Frontal cortex (tissue), 2 donors: ENCODE measurements around the genes CNOT10 and UBP1.

DNA sequence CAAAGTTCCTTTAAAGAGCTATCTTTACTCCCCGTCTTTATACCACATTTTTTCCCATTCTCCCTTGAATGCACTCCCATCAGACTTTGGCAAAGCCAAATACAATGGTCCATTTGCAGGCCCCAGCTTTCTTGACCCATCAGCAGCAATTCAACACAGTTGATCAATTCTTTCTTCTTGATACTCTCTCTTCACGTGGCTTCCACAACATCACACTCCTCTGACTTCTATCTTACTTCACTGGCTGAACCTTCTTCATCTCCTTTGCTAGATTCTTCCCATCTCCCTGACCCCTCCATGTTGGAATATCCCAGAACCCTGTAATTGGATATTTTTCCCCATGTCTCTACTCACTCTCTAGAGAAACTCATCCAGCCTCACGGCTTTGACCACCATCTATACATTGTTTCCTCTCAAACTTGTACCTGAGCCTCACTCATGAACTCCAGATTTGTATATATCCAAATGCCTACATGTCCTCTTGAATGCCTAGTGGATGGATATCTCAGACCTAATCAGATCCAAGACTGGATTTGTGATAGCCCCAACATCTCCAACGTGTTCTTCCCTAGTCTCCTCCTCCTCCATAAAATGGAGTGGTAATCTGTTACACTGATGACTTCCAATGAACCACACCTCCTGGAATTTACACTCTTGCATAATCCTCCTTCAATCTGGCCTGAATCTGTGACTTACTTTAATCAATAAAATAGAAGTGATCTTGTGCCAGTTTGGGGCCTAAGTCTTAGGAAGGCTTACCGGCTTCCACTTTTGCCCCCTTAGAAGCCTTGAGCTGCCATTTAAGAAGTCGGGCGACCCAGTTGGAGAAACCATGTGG, 163.9 kb downstream of the STT3B start:
- RAMPAGE, long total RNA, result no peak

GRCh38 chr3:31879426-31879978, 101.6 kb downstream of the OSBPL10 start:
- RAMPAGE, long total RNA, result no peak

DNA sequence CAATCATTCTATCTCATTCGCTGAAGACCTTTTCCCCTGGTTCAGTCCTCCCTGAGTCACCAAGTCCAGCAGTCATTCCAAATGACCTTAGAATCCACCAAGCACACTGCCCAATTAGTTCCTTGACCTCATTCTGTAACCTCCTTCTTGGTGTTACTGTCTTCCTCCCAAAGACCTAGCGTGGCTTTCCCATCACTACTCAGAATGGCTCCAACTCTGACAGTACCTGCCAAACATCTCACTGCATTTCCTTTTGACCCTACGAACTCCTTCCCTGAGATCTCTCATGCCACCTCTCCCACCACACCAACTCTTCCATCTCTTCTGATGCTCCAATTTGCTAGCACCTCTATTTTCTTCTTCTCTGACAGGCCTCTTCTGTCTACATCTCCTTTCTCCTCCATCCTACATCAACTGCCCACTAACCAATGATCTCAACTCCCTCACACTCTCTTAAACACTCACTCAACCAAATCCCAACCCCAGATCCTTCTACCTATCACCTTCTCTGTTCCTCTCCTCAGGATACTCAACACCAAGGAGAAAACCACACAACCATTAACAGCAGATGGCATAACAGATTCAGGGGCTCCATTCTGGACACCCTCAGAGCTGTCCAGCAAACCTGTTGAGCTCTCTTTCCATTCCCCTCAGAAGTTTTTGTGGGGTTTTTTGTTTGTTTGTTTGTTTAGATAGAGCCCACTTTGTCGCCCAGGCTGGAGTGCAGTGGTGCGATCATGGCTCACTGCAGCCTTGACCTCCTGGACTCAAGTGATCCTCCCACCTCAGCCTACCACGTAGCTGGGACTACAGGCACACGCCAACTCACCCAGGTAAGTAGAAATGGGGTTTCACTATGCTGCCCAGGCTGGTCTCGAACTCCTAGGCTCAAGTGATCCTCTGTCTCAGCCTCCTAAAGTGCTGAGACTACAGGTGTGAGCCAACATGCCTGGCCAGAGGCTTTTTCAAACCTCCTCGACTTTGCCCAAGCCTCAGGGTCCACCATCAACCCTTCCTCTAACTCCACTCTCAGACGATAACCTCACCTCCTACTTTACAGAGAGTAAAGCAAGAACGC, 42.9 kb downstream of the OSBPL10 start:
- RAMPAGE, long total RNA, result no peak

GRCh38 chr3:32109348-32109866, 3.0 kb downstream of the GPD1L start:
- RAMPAGE, long total RNA, result no peak

- RAMPAGE, long total RNA, result no peak
These were observed 20.3 kb downstream of the GPD1L start for GRCh38 chr3:32126727-32127115.

GRCh38 chr3:32201106-32201773, 37.2 kb upstream of the CMTM8 start:
- RAMPAGE, long total RNA, result no peak

- RAMPAGE, long total RNA, result no peak
These were observed 22.9 kb downstream of the CMTM7 start for GRCh38 chr3:32414534-32414990.

DNA sequence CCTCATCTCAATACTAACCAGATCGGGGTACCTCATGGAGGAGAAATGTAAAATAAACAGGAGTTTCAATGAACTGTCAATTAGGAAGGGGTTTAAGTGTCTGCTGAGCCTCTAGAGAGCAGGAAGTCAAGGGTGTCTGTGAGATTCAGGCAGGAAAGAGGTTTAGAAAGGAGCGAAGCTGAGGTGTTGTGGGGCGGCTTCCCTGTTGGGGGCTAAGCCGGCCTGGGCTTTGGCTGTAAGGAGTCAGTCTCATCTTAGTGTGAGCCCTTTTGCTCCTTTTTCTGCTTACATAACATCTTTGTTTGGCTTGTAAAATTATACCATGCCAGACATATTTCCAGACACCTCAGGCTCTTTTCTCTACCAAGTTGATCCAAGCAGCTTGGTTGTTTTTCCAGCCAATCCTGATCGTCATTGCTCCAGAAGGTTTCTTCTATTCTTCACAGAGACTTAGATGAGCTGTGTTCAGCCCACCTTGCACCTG, 36.7 kb downstream of the CMTM7 start:
- RAMPAGE, long total RNA, result no peak

DNA sequence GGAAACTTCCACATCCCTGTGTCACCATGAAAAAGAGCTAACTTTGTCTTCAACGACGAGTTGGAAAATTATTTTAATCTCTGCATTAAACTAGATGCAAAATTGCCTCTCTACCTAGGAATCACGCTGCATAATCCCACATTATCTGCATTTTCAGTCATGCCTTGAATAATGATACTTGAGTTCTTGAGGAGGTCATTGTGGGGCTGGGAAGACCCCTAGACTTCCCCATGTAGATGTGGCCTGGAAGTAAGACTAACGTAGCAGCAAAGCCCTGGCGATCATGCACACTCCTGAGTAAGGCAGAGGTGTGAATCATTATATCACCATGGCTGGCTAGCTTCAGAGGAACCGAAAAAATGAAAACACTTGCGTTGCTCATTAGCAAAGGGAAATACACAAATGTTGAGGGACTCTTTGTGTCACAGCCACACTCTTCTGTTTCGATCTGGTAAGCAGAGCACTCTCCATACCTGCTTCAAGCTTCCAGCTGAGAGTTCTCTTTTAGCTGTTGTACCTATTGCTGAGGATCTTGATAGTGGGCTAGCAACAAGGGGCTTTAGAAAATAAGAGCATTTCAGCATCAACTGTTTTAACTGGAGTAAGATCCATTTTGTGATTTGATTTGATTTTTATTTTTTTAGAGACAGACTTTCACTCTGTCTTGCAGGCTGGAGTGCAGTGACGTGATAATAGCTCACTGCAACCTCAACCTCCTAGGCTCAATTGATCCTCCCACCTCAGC, 47.3 kb downstream of the CMTM7 start:
- RAMPAGE, long total RNA, result no peak

DNA sequence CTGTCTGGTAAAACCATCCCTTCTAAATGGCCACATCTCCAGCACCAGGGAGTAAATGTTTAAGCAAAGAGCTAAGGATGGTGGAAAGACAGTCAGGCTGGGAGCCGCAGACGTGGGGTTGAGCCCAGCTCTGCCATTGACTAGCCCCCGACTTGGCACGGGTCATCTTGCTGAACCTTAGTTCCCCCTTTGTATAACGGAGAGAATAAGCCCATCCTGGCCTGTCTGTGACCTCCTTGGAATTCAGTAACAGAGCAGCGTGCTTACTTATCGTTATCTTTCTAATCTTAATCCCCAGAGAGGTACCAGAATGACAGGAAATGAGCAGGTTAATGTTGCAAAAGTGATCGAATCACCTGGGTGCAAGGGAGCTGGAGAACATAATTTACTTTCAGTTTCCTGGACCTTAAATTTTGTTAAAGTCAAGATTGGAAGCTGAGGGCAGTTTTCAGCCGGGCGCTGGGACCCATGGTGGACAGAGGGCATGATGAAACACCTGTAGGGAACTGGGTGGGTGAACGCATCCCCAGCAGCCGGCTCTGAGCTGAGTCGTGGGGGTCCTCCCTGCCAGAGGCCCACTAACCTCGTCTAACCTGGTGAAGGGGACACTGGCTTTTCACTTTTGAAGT, 46.5 kb downstream of the CMTM6 start:
- RAMPAGE, long total RNA, result no peak

DNA sequence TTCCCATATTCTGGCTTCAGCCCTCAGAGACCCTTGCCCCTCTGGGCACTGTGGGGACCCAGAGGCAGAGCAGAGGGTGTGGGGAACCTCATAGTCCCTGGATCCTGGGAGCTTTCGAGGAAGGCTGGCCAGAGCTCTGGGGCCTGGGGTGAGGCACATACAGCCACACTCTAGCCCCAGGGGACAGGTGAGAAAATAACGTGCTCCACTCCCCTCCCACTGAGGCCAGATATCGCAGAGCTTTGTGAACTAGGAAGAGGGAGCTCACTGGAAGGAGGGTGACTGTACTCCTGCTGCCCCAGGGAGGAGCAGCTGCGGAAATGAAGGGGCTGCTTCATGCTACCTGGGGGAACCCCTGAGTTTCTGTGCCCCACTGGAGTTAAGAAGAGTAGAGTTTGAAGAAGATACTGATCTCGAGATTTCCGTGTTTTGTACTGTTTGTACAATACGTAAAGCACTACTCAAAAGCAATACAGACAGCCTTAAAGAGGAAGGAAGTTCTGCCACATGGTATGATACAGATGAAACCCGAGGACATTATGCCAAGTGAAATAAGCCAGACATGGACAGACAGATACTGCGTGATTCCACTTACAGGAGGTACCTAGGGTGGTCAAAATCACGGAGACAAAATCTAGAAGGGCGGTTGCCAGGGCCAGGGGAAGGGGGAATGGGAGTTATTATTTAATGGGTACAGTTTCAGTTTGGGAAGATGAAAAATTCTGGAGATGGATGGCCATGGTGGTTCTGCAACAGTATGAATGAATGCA, 44.6 kb downstream of the CMTM6 start:
- RAMPAGE, long total RNA, result no peak

- RAMPAGE, long total RNA, result no peak
These were observed 34.9 kb downstream of the CMTM6 start for GRCh38 chr3:32467594-32468322.

DNA sequence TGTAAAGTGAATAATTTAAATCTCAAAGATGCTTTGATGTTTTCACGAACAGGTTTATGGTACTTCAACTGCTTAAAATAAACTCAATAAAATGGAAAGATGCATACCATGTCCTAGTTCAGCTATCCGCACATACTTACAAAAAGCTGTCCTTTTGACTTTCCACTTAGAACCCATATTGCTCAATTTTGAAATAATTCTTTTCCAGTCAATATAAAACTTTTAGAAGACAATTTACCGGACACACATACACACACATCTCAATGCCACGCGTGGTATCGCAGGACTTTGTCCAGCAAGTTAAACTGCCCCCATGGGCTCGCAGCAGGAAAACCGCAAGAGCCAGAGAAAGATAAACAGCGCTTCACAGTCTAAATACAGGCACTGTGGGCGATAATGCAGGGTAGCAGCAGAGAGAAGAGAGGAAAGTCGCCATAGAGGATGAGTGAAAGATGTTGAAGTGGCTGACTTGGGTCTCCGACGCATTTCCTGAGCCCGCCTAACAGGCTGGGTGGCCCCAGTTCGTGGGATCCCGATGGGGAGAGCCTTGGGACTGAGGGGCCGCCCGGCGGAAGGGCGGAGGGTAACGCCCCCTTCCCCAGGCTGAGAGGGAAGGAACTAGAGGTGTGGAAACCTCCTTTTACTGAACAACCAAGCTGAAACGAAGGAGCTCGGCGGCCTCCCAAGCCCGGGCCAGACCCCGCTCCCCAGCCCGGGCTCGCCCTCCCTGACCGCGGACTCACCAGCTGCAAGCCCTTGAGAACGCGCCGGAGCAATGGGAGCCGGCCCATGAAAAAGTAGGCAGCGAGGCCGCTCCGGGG, 577 bp downstream of the CMTM6 start:
- RAMPAGE, long total RNA, result no peak

DNA sequence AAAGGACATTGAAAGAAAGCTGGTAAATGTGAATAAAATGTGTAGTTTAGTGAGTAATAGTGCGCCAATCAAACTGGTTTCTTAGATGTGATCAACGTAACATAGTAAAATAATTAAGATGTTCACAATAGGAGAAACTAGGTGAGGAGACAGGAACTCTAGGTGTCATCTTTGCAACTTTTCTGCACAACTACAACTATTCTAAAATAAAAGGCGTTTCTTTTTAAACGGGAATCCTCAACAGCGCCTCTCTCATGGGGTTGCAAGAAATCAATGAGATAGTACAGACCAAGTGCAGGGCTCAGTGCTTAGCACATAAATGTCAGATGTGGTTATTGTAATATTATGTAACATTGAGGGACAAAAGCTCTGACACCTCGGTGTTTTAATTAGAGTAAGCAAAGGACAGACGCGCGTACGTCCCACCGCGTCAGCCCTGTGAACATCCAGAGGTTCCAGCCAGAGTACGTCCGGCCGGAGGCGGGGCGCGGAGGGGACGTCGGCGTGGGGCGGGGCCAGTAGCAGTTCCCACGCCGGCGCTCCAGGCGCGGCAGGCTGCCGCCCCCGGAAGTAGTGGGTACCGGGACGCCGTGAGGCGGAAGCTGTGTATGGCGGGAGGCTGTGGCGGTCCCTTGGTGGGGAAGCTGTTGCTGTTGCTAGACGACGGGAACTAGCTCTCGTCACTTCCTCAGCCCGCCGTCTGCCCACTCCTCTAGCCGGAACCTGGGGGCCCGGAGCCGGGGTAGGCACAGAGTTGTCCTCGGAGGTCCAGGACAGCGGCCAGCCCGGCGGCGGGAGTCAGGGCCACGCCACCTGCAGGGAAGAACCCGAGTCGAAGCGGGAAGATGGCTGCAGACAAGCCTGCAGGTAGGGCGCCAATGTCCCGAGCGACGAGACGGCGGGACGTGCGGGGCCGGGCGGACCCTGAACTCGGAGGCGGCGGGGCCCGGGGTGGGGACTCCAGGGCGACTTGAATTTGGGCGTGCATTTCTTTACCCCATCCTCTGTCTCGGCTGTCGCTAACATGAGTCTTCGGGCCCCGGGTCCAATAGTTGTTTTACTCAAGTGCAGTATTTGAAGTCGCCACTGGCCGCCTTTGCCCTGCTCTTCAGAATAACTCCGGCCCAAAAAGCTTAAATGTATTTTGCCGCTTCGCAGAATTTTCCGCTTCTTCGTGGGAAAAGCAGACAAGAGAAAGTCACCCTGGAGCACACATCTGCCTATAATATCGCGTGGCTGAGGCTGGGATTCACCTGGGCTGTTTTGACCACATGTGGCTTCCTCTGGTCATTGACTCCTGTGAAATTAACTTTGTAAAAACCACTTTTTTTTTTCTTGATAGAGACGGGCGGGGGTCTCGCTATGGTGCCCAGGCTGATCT, at the start of gene CNOT10:
TSS of gene CNOT10 (plus strand) at position 573 of the 1,381 bp plus-strand sequence.
- RAMPAGE, long total RNA, result no peak

- RAMPAGE, long total RNA, result no peak
These were observed 2.0 kb upstream of the TRIM71 start for GRCh38 chr3:32815776-32816310.

- RAMPAGE, long total RNA, result no peak
These were observed 12.9 kb downstream of the GLB1 start for GRCh38 chr3:33083780-33084699.

DNA sequence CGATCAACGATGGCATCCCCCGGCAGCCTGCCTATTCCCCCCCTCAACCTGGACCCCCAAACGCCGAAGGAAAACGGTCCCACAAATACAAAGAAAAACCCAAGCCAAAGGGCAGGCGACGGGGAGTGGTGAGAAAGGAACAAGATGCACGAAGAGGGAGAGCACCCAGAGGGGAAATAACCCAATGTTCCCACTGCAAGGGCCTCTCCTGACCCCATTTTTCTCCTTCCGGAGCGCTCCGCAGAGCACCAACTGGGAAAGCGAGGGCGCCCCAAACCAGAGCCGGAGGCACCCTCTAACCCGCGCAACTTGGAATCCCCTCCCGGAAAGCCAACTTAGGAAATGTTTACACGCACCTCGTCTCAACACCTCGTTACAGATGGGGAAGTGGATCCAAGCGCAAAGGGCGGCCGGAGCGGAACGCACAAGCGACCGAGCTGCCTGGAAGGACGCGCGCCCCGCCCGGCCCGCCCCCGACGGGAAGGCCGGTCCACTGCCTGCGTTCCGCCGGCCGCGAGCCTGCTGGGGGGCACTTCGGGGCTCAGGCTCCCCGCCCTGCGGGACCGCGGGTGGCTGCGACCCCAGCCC, 489 bp downstream of the GLB1 start:
- RAMPAGE, long total RNA, result no peak

DNA sequence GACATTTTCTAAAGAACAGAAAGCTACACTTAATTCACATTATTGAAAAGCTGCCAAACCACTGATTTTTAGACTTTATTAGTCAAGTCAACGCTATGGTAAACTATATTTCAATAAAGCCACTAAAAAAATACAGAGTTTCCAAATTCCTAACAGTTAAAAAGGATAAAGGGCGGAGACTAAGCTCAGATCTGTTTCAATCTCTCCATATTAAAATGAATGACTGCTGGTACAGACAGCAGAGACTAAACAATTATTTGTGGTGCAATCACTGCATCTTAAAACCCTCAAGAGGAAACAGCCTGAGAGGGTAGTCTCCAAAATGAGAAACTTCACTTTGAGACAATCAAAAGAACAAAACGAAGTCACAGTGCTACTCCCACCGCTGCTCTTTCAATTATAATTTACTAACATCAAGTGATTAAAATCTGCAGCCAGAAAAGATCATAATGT, 1.3 kb downstream of the UBP1 start:
- RAMPAGE, long total RNA, result no peak

- RAMPAGE, long total RNA, result no peak
These were observed at the start of gene UBP1 for GRCh38 chr3:33439729-33440699. Gene UBP1 (minus strand): TSS chr3:33440405.

DNA sequence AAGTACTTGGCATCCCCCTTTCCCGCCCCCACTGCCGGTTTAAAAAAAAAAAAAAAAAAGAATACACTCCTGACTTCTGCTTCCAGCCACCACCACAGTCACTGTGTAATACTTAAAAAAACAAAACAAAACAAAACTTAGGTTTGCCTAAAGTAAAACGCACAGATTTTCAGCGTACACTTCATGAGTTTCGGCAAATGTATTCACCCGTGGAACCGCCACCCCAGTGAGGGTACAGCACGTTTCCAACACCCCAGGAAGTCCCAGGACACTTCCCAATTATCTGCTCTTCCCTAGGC, 394 bp upstream of the CLASP2 start:
- RAMPAGE, long total RNA, result no peak